Suprapubic skin (tissue), 4 donors: ENCODE measurements around the genes SEC24C, ZSWIM8 and ADK.

GRCh38 chr10:73644011-73644655, 2.9 kb upstream of the MYOZ1 start:
- PRO-cap = no peak
- RAMPAGE, long total RNA, 4 experiments = no peak in any of the 4 experiments

DNA sequence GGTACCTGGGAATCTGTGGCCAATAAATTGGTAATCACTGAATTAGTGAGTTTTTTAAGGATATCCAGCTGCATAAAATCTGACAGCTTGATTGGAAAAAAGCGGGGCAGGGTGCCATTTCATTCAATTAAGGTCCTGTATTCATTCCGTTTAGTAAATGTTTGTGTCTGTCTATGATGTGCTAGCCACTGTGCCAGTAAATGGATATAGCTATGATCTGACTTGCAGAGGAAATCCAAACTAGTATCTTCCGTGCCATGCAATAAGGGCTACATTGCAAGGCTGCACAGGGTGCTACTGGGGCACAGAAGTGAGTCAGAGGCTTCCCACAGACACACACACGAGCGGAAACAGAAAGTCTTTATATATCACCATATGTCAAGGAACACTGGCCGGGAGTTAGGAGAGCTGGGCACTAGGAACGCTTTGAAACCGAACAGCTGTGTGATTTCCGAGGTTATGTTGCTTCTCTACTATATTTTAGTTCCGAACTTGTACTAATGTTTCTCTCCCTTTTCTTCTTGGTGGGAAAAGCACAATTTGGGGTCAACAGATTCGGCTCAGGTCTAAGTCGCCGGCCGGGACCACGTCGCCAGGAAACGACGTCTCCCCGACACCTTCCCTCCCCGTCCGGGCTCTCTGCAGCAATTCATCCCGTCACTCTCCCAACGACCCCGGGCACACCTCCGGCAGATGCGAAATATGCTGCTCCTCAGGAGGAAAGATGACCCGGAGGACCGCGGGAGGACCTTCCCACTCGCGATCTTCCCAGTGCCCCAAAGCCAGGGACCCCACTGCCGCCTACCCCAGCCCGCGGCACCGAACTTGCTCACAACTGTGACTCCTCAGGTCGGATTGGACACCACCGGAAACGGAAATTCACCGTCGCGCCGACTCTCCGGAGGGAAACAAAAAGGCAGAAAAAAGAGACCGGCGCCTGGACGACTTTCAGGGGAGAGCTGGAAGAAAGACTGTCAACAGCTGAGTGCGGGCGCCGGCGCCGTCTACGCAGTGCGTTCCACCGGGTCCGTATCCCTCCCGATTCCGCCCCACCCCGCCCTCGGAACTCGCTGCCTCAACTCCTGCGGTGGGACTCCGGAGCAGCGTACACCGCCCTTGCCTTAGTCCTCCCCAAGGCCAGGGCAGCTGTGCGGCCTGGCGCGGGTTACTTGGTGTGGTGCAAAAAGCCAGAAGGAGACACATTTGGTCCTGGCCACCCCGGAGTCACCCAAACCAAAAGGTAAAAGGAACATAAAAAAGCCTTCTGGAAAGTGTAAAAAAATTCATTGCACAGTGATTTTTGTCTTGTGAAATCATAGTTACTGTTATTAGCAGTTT, 14.1 kb upstream of the SEC24C start:
- PRO-cap = bidirectional peak, plus-strand start at position 951 of the sequence, minus-strand start at position 825 of the sequence
- RAMPAGE, long total RNA, 4 experiments = start-site peak on the plus strand in 1 of 4 experiments, centred at position 1,073 of the sequence, 10 reads per replicate; start-site peak on the minus strand in 4 of 4 experiments, centred at positions 845 to 873 of the sequence, 13 to 65 reads per replicate

DNA sequence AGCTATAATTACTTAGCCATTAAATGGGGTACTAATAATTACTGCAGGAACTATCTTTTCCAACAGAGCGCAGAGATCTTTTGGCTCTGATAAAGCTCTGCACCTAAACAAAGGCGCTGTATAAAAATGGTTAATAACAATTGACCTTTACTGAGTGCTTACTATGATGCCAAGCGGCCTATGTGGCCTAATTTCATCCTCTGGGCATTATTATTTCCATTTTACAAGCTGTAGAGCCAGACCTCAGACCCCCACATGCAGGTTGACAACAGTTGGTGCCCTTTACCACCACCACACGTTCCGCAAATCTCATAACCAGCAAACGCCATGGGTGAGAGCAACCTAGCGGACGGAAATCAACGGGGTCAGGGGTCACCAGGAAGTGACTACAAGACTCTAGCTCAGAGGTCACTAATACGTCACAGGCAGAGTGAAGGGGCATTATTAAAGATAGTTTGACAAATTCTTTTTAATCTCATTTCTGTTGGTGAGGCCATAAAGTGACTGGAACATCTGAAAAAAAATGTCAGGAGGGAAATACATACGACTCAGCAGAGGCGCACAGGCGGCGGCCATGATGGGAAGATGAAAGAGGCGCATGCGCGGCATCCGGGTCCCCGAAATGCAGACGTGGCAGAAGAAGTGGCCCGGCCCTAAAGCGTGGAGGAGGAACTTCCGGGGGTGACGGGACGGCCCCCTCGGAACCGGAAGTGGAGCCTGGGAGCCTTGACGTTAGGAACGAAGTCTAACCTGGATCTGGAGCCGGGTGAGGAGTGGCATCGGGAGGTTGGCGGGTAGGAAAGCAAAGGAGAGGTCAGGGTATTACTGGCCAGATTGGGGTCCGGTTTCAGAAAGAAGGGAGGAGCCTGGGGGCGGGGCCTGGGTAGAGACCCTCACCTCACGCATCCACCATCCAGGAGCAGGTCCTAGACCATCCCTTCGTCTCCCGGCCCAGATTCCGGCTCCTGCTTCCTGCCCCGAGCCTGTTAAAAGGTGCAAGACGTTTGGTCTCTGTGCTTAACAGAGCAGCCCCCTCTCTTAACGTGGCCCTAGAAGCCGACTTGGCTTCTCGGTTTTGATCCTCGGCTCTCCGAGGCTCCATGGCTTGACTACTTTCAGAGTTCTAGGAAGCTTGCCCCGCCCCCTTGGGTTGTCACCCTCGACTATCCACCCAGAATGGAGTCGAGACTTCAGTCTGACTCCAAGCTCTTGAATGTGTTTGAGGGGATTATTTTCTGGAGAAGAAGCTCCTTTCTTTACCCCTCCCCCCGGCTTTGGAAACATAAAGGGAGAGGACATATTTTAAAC, at the start of gene SEC24C:
SEC24C (plus strand) TSS at position 701 of the 1,308 bp plus-strand sequence.
- PRO-cap = bidirectional peak, plus-strand start at position 701 of the sequence, minus-strand start at position 576 of the sequence
- RAMPAGE, long total RNA, 4 experiments = start-site peak on the plus strand in 4 of 4 experiments, centred at positions 715 to 730 of the sequence, 252 to 603 reads per replicate; start-site peak on the minus strand in 2 of 4 experiments, centred at positions 595 to 608 of the sequence, 34 to 42 reads per replicate

DNA sequence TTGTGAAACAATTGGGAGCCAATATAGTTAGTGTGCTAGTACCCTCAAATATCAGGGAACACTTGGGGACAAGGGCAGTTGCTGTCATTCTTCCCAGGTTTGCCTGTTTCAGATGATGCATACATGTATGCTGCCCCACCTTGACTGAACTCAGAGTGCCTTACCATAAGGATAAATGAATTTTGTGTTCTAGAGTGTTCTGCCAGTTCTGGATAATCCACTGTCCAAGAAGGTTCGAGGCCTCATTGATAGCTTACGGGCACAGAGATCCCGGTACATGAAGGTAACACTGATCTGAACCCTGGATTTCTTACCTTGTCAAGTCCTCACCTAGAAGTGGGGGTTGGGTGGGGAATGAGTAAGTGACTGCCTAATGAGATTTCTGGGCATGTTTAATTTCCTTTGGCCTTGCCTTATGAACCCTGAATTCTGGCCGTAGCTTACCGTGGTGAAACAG, 1.5 kb upstream of the FUT11 start:
- PRO-cap = no peak
- RAMPAGE, long total RNA, 4 experiments = start-site peak on the plus strand in 1 of 4 experiments, centred at position 206 of the sequence, 31 reads per replicate

- PRO-cap = bidirectional peak, plus-strand start at chr10:73785650, minus-strand start at chr10:73785529
- RAMPAGE, long total RNA, 4 experiments = start-site peak on the plus strand in 3 of 4 experiments, at chr10:73785569-73785641 at its widest, 25 to 73 reads per replicate
These were observed at the start of gene ZSWIM8 for GRCh38 chr10:73784764-73785694. ZSWIM8 (plus strand) TSS chr10:73785606.

DNA sequence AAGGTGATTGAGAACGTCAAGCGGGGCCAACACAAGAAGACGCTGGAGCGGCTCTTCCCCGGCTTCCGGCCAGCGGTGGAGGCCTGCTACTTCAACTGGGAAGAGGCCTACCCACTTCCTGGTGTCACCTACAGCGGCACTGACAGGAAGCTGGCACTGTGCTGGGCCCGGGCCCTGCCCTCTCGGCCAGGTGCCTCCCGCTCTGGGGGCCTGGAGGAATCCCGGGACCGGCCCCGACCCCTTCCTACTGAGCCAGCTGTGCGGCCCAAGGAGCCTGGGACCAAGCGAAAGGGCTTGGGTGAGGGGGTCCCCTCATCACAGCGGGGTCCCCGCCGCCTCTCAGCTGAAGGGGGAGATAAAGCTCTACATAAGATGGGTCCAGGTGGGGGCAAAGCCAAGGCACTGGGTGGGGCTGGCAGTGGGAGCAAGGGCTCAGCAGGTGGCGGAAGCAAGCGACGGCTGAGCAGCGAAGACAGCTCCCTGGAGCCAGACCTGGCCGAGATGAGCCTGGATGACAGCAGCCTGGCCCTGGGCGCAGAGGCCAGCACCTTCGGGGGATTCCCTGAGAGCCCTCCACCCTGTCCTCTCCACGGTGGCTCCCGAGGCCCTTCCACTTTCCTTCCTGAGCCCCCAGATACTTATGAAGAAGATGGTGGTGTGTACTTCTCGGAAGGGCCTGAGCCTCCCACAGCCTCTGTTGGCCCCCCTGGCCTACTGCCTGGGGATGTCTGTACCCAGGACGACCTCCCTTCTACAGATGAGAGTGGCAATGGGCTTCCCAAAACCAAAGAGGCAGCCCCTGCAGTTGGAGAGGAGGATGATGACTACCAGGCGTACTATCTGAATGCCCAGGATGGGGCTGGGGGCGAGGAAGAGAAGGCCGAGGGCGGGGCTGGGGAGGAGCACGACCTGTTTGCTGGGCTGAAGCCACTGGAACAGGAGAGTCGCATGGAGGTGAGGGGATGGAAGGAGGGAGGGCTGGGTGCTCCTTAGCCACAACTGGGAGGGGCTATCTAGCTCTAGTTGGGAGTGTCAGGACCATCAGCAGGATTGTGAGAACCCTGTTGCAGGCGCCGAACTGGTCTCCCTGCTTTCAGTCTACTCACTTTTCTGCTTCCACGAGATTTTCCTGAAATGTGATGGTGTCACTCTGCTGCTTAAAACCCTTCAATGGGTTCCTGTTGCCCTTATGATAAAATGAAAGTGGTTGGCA, 6.9 kb downstream of the ZSWIM8 start:
- PRO-cap = no peak
- RAMPAGE, long total RNA, 4 experiments = no peak in any of the 4 experiments

DNA sequence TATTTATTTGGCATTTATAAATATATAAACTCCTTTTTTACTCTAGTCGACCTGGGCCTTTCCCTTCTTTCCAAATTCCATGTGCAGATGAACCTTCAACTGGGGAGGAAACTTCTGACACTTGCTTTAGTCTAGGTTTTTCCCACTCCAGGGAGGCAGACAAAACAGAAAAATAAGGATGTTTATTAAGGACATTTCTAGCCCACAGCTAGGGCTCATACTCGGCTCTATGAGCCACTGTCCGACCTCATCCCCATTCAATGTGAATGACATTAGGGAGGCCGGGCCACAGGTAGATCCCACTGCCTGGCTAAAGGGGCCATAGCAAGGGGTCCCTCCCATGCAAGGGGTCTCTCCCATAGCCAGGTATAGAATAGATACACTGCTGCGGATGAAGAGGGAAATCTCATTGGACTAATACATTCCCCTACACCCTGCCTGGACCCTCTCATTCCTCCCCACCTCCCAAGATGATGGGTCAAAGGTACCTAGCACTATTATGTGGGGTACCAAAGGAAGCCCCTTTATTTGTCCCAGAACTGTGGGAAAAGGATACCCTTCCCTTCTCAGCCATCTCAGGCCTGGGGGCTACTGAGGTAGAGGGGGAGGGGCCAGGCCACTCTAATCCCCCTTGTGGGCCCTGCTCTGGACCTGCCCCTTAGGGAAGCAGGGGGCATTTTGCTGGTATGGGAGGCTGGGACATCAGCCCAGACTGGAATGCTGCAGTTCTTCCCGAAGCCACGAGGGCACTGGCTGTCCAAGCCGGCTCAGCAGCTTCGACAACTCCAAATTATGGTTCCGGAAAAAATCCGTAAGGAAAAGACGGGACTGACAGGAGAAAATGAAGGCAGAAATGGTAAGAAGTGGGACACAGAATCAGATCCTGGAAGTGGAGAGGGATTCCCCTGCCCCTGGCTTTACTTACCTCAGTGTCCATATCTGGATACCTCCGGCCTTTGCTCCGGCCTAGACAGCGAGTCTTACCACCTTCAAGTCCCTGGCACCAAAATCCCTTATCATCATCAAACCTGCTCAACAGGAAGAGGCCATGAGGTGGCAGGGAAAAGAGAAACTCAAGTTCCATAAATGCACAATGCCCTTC, 9.3 kb downstream of the NDST2 start:
- PRO-cap = no peak
- RAMPAGE, long total RNA, 4 experiments = no peak in any of the 4 experiments

GRCh38 chr10:73871619-73872751, 2.4 kb downstream of the CAMK2G start:
- PRO-cap = no peak
- RAMPAGE, long total RNA, 4 experiments = no peak in any of the 4 experiments

DNA sequence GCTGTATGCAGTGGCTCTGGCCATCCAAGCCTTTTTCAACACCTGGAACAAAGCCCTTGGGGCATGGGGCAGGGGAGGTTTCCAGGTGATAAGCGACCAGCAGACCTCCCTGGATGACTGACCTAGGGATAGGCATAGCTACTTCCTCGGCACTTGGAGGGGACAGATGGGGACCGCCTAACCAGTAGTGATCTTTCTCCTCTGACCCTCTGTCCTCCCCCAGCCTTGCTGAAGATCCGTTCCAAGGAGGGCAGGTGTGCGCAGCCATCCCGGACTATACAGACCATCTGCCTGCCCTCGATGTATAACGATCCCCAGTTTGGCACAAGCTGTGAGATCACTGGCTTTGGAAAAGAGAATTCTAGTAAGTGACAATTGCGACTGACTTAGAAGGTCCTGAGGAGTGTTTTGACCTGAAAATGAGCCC, 3.6 kb downstream of the PLAU start:
- PRO-cap = no peak
- RAMPAGE, long total RNA, 4 experiments = no peak in any of the 4 experiments

DNA sequence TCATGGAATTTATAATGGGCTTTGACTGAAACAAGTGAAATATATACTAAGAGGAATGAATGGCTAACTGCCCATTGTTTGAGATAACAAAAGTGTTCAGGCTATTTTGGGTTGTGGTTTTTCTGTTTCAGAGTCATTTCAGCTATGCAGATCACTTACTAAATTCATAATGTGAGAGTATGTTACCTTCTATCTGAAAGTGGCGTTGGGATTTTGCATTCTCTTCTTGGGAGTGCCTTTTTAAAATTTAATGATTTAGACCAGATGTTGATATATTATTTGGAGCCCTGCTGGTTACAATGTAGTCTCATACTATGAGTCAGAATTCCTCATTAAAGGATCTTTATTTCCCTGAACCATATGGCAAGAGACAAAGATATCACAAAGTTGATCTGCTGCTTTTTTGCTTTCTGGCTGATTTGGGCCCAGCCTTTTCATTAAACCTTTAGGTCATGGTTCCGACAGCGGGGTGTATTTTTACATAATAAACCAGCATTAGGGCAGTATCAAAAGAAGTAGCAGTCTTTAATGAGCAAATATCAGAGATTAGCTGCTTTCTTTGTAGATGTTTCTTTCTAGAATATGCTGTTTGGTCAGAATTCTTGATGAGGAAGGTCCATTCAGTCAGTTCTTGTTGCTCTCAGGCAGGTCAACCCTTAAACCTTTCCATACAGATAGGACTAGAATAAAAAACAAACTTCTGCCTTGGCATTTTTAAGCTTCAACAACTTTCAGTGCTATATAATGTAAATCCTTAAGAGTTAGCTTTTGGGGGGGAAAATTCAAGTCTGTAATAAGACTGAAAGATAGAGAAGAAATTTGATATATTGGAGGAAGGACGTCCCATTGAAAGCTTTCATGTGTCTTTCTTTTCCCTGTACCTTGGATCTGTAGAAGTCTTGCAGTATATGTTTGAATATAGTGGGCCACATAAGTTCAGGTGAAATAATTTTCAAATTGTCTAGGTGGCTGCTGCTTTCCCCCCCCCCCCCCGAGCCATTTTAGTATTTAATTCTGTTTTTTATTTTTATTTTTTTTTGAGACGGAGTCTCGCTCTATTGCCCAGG, 10.7 kb downstream of the VCL start:
- PRO-cap = no peak
- RAMPAGE, long total RNA, 4 experiments = no peak in any of the 4 experiments

GRCh38 chr10:74043651-74043882, 45.7 kb downstream of the VCL start:
- PRO-cap = no peak
- RAMPAGE, long total RNA, 4 experiments = no peak in any of the 4 experiments

DNA sequence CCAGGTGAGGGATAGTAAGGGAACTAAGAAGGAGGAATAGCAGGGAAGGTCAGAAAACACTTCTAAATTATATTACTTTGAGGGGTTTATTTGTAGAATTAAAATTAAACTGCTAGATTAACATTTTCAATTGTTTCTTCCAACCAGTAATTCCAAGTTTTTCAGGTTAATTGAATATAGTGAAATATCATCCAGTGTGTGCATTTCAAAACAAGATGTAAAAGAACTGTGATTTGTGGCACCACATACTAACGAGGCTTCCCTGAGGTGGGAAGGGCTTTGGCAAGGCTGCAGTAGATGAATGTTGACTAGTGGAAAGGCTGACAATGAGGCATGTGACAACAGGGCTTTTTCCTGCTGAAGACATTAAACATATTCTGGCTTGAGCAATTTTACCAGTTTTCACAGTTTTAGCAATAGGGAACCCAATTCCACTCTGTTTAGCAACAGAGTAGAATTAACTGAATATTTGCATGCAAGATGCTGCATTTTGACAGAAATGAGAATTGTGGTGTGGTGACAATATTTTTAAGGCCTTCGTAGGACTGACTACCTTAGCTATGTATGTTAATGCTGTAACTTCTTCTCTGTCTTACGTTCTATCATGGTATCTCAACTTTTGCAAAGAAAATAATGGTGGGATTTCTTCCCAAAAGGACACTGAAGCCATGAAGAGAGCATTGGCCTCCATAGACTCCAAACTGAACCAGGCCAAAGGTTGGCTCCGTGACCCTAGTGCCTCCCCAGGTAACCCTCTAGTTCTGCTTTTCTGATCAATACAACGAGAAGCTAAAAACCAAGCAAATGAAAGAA, 68.6 kb downstream of the AP3M1 start:
- PRO-cap = no peak
- RAMPAGE, long total RNA, 4 experiments = no peak in any of the 4 experiments

GRCh38 chr10:74122893-74123764, 27.5 kb downstream of the AP3M1 start:
- PRO-cap = no peak
- RAMPAGE, long total RNA, 4 experiments = no peak in any of the 4 experiments

DNA sequence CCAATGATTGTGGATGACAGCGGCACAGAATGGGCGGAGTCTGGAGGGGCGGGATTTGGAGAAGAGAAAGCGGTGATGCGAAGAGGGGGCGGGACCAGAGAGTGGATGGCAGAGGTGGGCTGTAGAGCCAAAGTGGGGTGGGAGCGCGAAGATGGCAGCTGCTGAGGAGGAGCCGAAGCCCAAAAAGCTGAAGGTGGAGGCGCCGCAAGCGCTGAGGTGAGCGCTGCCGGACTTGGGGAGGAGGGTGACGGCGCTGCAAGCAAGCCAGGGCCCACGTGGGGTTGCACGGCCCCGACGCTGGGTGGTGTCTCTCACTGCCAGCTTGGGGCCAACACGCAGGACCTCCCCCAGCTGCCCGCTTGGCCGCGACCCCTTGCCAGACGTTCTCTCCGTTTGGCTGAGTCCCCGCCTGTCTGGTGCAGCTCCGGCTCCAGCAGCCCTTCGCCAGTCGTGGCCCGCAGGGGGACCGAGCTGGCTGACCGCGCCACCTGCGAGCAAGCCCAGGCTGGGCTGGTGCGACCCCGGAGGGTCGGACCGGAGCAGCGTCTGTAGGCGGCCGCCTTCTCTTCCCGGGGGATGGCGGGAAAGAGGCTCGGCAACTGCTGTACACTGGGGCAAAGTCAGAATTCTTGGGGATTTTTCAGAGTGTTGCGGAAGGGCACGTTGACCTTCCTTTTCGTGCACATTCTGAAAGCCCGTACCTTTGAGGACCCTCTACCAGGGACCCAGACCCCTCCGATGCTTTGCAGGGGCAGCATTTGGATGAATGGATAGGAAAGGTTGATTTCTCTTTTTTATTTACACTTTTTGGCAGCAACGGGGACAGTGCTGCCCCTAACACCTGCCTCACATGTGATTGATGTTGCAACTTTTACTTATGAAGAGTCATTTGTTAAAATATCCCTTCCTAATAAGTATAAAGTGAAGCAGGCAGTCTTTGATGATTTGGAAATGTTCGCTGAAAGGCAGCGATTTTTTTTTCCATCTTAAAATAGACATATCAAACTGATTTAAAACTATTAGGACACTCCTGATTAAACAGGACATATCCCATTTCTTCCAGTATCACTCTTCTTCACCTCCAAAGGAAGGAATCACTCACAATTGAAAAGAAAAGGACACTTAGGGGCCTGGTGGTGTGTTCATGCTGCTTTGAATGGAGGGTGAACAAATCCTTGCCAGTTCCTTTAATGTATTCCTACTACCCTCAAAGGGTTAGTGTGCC, at the start of gene ADK:
ADK (plus strand) TSS at position 94 of the 1,225 bp plus-strand sequence.
- PRO-cap = bidirectional peak, plus-strand start at position 130 of the sequence, minus-strand start outside the sequence
- RAMPAGE, long total RNA, 4 experiments = start-site peak on the plus strand in 3 of 4 experiments, centred at positions 103 to 106 of the sequence, 130 to 164 reads per replicate

DNA sequence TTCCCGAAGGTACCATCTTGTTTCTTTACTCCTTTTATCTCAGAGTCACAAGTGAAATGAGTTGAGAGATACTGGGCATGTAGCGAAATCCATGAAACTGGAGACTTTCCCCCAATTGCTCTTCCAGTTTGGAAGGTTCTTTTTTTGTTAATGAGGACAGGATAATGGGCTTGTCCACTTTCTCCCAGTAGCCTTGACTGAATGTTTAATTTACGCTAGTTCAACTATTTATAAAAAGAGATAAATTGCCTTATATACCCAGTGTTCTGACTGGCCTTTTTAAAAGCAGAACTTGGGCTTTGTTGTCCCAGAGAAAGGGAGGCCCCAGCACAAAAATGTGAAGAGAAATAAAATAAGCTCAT, 26.4 kb downstream of the ADK start:
- PRO-cap = no peak
- RAMPAGE, long total RNA, 4 experiments = no peak in any of the 4 experiments

GRCh38 chr10:74873048-74873541, 46.7 kb downstream of the KAT6B start:
- PRO-cap = no peak
- RAMPAGE, long total RNA, 4 experiments = no peak in any of the 4 experiments

DNA sequence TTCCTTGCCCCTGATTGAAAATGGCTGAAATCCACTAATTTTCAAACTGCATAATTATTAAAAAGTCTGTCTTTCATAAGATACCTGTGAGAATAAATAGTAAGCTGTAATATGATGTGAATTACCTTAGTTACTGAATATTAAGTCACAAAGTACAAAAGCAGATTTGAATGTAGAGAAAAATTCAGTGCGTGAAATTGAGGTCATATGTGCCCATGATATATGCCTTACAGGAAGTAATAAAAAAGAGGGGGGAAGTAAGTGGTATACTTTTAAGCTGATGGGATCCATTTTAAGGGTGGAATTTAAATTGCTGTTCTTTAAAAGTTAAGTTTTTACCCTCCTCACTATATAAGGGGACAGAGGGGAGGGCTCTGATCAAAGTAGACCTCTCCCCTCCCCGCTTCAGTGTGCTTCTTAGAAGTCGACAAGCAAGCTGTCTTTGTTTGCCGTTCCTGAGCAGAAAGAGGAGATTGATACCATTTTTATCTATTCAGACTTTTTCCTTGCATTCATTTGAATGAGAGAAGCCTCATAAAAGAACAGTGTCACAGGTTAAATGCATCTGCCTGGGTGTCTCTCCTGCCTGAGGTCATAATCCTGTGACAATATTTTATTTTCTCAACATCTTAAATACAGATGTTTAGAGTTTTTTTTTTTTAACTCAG, 105.6 kb downstream of the DUSP29 start:
- PRO-cap = no peak
- RAMPAGE, long total RNA, 4 experiments = no peak in any of the 4 experiments

DNA sequence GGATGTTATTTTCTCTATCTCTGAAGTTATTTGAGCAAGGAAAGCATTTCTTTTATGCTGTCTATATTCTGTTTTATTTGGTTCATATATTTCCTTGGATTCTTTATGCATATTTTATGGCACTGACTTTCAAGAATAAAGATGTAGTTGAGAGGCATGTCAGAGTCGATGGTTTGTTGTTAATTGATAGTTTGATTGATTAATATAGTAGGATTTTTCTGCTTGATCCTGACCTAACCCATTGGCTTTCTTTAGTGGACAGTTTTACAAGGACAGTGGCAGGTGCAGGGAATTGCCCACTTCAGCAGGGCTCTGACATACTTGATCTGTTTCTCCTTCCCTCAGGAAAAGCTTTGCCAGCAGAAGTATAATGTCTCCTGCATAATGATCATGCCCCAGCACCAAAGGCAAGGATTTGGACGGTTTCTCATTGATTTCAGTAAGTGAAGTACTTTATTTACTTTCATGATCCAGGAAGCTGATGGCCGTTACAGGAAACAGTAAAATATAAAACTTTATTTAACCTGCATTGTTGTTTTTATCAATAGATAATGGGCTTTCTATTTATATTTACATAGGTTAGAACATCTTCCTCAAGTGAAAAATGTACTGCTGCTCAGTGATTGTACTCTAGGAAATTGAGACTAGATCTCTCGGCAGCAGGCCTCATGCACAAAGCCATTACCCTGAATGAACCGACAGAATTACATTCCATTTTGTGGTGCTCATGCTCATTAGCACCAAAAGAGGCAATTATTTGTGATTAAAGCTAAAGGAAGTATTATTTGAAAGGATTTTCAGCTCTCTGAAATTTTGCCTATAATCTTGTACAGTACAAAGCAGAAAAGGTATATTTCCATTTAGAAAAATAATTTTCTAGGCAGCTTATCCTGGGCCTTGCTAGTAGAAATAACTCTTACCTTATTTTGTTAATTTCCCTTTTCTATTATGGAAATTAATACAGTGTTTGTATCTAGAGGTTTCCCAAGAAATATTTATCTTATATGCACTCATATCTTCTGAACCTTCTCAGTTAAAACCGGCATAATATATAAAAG, 84.4 kb downstream of the DUSP29 start:
- PRO-cap = no peak
- RAMPAGE, long total RNA, 4 experiments = no peak in any of the 4 experiments

GRCh38 chr10:75024707-75025354, 48.6 kb downstream of the DUSP29 start:
- PRO-cap = no peak
- RAMPAGE, long total RNA, 4 experiments = start-site peak on the plus strand in 1 of 4 experiments, at chr10:75024764-75025249 at its widest, 26 reads per replicate

GRCh38 chr10:75033803-75034046, 39.7 kb downstream of the DUSP29 start:
- PRO-cap = no peak
- RAMPAGE, long total RNA, 4 experiments = no peak in any of the 4 experiments